Endometrial microvascular endothelial cells (primary cell): ENCODE measurements around a stretch of chr4.

GRCh38 chr4:1025806-1026781, 14.7 kb downstream of the FGFRL1 start:
- RAMPAGE, long total RNA, result no peak

DNA sequence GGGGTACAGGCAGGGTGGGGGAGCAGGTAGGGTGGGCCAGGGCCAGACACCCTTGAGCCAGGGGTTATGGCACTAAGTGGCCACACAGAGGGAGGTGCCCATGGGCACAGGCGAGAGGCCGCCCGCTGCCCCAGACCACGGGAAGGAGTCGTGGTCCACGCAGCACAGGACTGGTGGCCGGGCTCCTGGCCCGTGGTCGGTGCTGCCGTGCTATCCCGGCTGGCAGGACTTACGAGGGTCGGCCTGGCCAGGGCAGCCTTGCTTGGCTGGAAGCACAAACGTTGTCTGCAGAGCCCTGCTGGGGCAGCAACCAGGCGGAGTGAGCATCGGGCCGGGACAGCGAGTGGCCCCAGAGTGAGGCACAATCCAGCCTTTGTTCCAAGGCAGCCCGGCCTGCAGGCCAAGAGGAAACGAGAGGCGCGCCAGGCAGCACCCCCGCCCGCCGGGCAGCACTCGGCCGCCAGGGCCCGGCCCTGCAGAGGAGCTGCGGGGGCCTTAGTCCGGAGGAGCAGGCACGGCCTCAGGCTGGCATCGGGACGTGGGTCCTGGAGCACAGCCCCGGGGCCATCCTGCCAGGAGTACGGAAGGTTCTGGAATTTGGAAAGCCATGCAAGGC, 24.0 kb downstream of the FGFRL1 start:
- RAMPAGE, long total RNA, result no peak

DNA sequence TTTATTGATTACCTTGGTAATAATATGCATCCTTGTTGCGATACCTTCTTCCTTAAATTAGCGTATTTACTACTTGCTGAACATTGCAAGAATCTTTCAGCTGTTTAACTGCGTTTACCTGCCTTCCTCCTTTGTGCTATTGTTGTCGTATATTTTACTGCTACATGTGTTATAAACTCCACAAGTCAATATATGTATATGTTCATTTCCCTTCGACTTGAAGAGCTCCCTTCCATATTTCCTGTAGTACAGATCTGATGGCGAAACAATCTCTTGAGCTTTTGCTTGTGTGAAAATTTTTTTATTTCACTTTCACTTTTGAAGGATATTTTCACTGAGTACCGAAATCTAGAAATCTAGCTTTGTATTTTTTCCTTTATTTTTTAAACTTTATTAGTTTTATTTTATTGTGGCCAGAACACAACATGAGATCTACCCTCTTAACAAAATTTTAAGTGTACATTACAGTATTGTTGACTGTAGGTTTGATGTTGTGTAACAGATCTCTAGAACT, 24.0 kb upstream of the RNF212 start:
- RAMPAGE, long total RNA, result no peak

- RAMPAGE, long total RNA, result no peak
Measured at GRCh38 chr4:1158949-1159740, 13.2 kb downstream of the SPON2 start.

- RAMPAGE, long total RNA, result no peak
Measured at GRCh38 chr4:1166981-1168105, 5.0 kb downstream of the SPON2 start.

DNA sequence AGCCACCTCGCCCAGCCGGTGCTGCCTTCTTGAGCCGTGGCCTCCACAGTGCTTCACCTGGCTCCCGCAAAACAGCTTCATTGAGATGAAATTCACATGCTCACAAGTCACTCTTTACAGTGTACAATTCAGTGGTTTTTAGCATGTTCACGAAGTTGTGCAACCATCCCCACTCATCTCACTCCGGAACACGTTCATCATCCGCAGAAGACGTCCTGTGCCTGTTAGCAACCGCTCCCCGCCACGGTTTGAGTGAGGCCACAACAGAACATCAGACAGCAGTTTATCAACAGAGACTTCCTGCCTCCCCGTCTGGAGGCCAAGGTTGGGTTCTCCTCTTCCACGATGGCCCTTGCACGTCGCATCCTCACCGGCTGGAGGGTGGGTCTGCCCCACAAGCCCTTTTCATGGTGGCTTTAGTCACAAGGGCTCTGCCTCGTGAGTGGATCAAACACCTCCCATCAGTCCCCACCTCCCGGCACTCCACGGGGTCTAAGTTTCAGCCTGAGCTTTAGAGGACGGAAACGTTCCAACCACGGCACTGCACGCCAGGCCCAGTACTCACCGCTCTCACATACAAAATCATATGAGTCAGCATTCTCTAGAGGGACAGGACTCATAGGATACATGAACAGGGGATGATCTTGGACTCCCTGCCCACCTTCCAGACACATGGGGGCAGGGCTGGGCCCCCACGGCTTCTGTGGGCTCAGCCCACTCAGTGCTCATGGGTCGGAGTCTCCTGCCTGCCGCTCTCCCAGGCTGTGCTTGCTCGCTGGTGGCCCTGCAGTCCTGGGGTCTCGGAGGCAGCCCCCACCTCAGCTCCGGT, 29.7 kb upstream of the SPON2 start:
- RAMPAGE, long total RNA, result no peak

DNA sequence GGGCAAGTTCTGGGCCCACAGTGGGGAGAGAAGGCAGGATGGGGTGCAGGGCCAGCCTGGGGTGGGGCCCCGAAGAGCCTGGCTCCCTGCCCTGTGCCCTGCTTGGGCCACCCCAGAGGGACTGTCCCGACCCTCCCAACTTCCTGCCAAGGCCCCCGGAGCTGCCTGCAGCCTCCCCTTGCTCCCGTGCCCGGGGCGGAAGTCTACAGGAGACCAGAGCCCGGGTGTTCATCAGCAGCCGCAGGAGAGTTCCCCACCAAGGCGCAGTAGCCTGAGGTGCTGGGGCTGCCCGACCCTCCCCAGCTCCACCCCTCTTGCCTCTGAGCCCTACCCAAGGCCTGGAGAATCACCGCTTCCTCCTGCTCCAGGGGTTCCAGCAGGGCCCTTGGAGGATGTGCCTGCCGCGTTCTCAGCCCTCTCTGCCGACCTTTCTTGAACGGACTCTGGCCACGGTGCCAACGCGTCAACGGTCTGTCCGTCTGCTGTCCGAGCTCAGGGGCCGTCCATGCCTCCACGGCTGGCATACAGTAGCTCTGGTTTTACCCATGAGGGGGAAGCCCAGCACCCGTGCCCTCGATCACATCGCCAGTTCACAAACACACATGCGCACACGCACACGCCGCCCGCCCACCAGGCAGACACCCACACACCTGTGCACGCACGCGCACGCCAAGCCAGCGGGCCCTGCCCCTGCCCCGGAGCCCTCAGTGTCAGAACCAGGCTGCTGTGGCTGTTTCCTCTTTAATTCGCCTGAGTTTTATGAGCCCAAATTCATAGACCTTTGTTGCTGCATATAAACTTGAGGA, 36.1 kb upstream of the SPON2 start:
- RAMPAGE, long total RNA, result no peak

- RAMPAGE, long total RNA, result no peak
Measured at GRCh38 chr4:1232493-1233635, 16.1 kb downstream of the CTBP1 start.

DNA sequence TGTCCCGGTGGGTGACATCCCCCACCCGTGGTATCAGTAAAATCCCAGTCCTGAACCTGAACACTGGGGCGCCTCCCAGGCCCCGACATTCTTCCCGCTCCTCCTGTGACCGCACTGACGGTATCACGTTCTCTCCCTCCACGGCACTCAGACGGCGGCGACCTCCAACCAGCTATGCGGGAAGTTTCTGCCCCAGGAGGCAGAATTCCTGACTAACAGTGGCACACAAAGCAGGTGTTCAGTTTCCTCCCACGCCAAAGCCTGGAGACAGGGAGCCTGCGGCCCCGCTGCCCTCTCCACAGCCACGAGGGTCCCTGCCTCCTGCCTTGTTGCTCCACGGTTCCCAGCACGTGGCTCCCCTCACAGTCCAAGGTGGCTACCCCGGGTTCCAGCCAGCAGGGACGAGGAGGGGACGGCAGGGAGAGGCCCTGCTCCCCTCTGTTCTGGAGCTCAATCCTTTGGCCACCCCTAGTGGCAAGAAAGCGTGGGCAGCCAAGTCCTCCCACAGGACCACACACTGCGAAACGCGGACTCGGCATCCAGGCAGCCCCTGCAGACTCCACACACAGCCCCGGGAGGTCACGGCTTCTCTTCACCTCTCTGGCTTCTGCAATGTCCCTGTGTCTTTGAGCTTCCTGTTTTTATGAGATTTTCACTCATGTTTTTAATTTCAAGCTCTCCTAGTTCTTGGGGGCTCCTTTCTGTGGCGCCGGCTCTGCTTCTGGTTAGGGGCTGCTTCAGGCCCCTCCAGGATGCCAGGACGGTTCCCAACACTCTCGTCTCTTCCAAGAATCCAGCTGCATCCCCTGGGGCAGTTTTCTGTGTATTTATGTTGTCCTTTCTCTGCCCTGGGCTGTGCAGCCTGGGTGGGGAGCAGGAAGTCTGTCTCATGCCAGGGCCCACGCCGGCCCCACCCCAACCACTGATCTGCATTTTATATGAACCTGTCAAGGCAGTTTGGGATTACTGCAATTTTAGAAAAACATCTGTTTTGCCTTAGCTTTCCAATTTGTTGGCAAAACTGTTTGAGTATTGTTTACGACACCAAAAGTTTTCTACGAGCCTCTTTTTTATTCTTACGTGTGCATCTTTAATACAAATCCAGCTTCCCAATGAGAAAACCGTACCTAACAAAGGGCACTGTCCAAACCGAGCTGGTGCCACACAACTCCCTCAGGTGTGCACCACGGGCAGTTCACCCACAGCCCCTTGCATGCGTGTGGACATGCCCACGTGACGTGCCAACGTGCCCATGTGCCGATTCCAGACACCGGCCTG, 14.9 kb downstream of the CTBP1 start:
- RAMPAGE, long total RNA, result no peak

GRCh38 chr4:1246163-1246866, 2.6 kb downstream of the CTBP1 start:
- RAMPAGE, long total RNA, result no peak

DNA sequence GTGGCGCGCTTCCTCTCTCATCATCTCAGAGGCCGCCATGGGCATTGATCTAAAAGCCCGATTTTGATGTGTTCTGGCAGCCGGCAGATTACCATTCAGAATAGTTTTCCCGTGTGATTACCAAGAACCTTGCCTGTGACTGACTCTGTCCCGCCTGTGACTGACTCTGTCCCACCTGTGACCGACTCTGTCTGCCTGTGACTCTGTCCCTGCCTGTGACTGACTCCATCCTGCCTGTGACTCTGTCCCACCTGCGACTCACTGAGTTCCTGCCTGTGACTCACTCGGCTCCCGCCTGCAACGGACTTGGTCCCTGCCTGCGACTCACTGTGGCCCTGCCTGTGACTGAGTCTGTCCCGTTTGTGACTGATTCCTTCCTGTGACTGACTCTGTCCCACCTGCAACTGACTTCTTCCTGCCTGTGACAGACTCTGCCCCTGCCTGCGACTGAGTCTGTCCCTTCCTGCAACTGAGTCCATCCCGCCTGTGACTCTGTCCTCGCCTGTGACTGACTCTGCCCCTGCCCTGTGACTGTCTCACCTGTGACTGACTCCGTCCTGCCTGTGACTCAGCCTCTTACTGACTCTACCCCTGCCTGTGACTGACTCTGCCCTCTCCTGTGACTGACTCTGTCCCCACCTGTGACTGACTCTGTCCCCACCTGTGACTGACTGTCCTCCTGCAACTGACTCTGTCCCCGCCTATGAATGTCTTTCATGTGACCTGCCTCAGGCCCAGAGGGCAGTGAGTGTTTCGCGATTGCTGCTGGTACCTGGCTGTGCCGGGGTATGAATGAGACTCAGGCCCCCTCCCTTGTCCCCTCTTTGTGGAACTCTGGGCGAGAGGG, 9.6 kb upstream of the UVSSA start:
- RAMPAGE, long total RNA, result no peak

GRCh38 chr4:1346155-1346834, 713 bp upstream of the UVSSA start:
- RAMPAGE, long total RNA, result no peak

GRCh38 chr4:1524223-1524664, 118.0 kb upstream of the NKX1-1 start:
- RAMPAGE, long total RNA, result no peak

- RAMPAGE, long total RNA, result no peak
Measured at GRCh38 chr4:1578844-1579970, 104.9 kb downstream of the FAM53A start.

- RAMPAGE, long total RNA, result no peak
Measured at GRCh38 chr4:1691649-1692192, 7.6 kb upstream of the FAM53A start.

- RAMPAGE, long total RNA, result no peak
Measured at GRCh38 chr4:1740218-1741546, 19.4 kb downstream of the TACC3 start.

- RAMPAGE, long total RNA, result no peak
Measured at GRCh38 chr4:1750754-1751264, 29.5 kb downstream of the TACC3 start.

DNA sequence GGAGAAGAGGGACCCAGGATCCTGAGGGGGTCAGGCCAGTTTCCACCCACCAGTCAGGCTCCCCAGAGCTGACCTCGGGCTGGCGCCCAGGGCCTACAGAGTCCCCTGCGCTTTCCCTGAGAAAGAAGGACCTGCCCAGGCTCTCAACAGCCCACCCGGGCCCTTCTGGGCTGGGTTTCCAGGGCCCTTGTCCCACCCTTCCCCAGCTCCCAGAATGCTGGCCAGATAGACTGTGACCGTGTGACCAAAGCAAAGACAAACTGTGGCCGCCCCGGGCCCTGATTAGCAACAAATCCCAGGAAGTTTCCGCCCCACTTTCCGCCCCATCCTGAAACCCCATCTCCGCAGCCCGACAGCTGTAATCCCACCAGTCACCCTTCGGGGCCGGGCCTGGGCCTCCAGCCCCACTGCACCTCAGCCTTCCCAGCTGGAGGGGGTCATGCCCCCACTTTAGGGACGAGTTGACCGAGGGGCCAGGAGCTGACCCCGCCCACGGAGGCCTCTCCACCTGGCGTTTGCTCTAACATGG, 33.7 kb upstream of the FGFR3 start:
- RAMPAGE, long total RNA, result no peak

- RAMPAGE, long total RNA, result no peak
Measured at GRCh38 chr4:1814401-1814743, 21.3 kb downstream of the FGFR3 start.

GRCh38 chr4:1842948-1843643, 12.9 kb downstream of the LETM1 start:
- RAMPAGE, long total RNA, result no peak